ENCODE data around the genes HYI and KDM4A.

- PRO-cap: no peak
- RAMPAGE, long total RNA, 2 experiments: no peak in any of the 2 experiments
These were observed 4.4 kb downstream of the TMEM125 start for GRCh38 chr1:43274149-43274678.

GRCh38 chr1:43302589-43303115, 1.9 kb downstream of the TIE1 start:
- PRO-cap: no peak
- RAMPAGE, long total RNA, 2 experiments: no peak in any of the 2 experiments

- PRO-cap: bidirectional peak, plus-strand start at chr1:43454056, minus-strand start at chr1:43453909
- RAMPAGE, long total RNA, 2 experiments: no peak in any of the 2 experiments
These were observed at the start of gene HYI for GRCh38 chr1:43453721-43454227. Gene HYI, minus strand, starts transcription at chr1:43453931.

GRCh38 chr1:43512152-43512550, 18.5 kb upstream of the PTPRF start:
- PRO-cap: no peak
- RAMPAGE, long total RNA, 2 experiments: no peak in any of the 2 experiments

DNA sequence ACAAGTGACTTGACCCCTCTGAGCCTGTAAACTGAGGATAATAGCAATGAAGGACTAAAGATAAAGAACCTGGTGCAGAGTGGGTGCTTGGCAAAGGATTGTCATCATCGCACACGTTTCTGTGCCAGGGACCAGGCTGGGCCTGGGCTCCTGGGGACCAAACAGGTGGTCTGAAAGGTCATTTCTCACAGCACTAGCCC, 21.6 kb downstream of the PTPRF start:
- PRO-cap: no peak
- RAMPAGE, long total RNA, 2 experiments: no peak in any of the 2 experiments

- PRO-cap: no peak
- RAMPAGE, long total RNA, 2 experiments: start-site peak on the plus strand in 1 of 2 experiments, at chr1:43611835-43611938 at its widest, 14 reads per replicate
These were observed 38.1 kb upstream of the KDM4A start for GRCh38 chr1:43611736-43612279.

DNA sequence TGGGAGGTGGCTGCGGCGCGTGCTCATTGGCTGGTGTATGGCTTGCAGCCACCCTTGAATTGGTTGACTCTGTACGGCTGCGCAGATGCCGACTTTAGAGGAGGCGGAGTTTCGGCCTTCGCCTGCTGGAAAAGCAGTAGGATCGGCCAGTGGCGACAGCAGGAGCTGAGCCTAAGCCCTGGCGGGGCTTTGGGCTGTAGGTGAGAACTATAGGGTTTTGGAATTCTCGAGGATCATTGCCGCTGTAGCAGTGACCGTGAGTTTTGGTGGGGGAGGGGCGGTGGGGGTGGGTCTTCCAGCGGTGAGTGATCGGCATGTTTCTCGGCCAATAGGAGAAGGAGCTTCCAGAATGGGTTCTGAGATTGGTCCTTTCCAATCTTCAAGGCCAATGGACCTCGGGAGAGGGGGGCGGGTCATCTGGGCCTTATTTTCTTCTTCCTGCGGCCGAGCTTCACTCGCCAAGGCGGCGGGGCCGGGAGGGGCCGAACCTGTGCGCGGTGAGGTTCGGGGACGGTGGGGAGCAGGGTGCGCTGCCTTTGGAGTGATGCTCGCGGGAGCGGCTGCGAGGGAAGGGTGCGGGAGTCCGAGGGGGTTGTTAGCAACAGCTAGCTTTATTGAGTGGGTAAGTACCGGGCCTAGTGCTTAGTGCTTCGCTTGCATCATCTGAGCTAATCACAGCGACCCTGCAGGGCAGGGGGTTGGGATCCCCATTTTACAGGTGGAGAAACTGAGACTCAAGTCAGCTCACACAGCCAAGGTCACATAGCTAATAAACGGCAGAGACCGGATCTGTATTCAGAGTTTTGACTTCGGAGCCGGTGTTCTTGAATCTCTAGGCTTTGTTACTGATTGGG, at the start of gene KDM4A:
KDM4A (plus strand) TSS at position 97 of the 854 bp plus-strand sequence.
- PRO-cap: bidirectional peak, plus-strand start at position 97 of the sequence, minus-strand start outside the sequence; unidirectional peak, plus-strand start at position 427 of the sequence; unidirectional peak, plus-strand start at position 454 of the sequence
- RAMPAGE, long total RNA, 2 experiments: start-site peak on the plus strand in 2 of 2 experiments, centred at positions 99 to 431 of the sequence, 21 to 309 reads per replicate

GRCh38 chr1:43990289-43991180, 864 bp upstream of the CCDC24 start:
- PRO-cap: no peak
- RAMPAGE, long total RNA, 2 experiments: no peak in any of the 2 experiments

DNA sequence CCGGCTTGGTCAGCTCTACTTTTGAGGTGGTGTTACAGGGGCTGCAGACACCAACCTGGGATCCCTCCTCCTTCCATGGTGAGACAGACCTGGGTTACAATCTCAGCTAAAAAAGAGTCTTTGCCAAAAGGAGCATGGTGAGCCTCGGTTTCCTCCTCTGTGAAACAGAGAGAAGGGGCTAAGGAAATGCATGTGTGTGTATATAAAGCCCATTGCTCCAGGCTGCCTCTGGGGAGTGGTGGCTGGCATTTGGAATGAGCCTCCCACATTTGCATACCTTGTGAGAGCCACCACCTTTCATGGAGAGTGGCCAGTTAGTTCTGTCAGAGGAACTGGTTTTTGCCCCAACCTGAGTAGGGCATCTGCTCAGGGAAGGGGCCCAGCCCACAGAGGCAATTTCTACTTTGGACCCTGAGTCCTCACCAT, 772 bp upstream of the SLC6A9 start:
- PRO-cap: no peak
- RAMPAGE, long total RNA, 2 experiments: no peak in any of the 2 experiments

- PRO-cap: no peak
- RAMPAGE, long total RNA, 2 experiments: no peak in any of the 2 experiments
These were observed 36.4 kb upstream of the SLC6A9 start for GRCh38 chr1:44067433-44068368.

DNA sequence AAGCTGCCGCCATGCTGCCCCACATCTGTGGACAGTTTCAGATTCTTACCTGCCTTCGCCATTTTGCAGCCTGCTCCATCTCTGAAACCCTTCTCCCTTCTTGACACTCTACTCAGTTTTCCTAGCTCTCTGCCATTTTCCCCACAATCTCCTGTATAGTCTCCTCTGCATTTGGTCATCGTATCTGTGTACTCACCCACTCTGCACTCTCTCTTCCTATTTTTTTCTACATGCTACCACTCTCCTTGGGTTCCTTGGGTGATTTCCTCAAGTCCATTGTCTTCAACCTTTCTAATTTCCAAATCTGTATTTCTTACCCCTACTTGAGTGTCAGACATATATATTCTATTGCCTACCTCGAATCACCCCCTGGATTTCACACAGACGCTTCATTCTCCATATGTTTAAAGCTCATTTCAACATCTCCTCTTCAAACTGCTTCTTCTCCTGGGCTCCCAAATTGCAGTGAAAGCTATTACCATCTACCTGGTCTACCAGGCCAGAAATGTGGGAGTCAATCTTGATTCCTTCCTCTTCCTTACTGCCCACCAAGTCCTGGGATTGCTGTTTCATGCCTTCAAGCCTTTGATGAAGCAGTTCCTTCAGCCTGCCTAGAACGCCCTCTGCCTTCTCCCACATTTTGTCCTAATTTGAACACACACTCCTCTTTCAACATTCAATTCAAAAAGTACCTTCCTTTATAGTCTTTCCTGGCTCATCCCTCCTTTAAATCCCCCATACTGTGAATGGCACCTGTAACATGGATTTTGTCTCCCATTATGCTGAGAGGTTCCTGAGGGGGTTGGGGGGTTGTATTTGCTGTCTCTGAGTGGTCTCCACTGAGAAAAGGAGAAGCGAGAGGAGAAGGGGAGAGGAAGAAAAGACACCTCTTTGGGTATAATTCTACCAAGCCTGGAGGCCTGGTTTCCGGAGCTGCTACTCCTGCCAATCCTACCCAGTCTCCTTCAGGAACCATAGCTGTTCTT, 42.3 kb downstream of the DMAP1 start:
- PRO-cap: no peak
- RAMPAGE, long total RNA, 2 experiments: no peak in any of the 2 experiments

- PRO-cap: no peak
- RAMPAGE, long total RNA, 2 experiments: no peak in any of the 2 experiments
These were observed 102.4 kb downstream of the RNF220 start for GRCh38 chr1:44507203-44508165.

DNA sequence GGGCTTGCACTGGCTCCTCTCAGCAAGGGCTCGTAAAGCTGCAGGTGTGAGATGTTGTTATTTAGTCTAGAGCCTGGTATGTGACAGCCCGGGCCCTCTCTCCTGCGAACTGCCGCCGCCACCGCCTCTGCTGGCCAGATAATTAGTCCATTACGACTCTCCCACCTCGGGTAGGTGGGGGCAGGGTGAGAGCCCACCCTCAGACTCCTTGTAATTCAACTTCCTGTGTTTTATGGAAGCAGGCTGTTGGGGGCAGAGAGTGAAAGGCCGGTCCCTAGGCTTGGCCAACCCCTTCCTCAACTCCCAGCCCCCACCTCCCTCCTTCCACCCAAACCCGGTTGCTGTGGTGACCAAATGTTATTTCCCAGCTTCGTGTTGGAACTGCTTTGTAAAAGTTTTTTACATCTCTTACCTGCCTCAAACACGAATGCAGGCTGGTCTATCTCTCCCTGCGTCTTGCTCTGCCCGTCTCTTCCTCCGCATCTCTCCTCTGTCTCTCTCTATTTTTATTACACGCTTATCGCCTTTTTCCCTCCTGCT, 119.2 kb downstream of the RNF220 start:
- PRO-cap: no peak
- RAMPAGE, long total RNA, 2 experiments: no peak in any of the 2 experiments

- PRO-cap: no peak
- RAMPAGE, long total RNA, 2 experiments: no peak in any of the 2 experiments
These were observed 43.0 kb downstream of the TMEM53 start for GRCh38 chr1:44631050-44631811.

DNA sequence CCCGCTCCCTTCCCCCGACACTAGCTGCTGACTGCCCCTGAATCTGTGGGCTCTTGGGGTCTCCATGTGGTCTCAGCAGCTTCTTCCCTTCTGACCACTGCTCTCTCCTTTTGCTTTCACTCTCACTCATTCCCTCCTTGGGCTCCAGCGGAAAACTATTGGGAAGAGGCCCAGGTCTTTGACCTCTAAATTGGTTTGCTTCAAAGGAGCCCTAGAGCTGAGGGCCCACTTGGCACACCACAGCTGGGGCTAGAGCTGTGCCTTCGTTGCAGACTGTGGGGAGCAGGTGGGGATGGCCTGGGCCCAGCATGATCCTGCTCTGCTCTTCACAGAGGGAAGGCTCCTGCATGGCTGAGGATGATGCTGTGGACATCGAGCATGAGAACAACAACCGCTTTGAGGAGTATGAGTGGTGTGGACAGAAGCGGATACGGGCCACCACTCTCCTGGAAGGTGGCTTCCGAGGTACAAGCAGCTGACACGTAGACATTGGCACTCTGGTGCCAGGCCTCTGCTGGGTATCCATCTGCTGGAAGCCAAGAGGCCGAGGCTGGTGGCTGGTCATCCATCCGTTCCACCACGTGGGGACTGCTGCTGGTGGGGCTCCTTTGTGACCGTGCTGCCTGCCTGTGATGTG, 38.5 kb downstream of the TMEM53 start:
- PRO-cap: no peak
- RAMPAGE, long total RNA, 2 experiments: no peak in any of the 2 experiments

DNA sequence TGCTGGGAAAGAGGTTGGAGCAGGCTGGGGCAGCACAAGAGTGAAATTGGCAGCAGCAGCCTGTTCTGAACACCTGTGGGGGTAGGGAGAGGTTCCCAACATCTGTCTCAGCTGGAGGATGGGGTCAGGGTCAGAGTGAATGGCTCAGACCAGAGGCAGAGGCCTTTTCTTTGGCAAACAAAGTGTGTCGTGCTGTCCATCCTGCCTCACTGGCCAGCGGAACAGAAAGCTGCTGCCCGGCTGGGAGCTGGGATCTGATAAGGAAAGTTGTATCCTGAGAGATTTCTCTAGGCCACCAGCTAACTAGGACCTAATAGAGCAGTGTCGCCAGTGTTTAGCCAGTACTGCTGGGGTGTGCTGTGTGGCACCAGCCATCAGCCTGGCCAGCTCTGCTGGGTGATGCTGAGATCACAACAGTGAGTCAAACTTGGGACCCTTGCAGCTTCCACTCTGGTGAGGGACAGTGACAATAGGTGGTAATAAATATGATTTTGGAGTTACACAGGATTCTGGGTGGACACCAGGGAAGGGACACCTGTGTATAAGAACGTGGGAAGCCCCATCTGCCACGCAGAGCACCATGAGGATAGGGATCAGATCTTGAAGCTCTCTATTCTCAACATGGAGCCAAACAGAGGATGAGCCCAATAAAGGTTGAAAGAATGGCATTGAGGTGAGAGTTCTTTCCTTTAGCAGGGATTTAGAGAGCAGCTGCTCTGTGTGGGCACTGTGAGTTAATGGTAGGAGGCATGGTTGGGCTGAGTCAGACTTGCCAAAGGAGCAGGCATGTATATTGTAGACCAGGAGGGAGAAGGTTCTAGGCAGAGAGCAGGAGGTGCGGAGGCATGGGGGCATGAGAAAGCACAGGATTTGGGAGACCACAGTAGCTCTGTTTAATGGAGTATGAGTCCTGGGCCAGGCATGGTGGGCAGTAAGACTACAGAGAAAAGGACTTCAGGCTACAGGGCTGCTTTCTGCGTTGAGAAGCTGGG, 32.3 kb downstream of the TMEM53 start:
- PRO-cap: no peak
- RAMPAGE, long total RNA, 2 experiments: start-site peak on the plus strand in 1 of 2 experiments, centred at position 595 of the sequence, 7 reads per replicate

- PRO-cap: no peak
- RAMPAGE, long total RNA, 2 experiments: no peak in any of the 2 experiments
These were observed 23.5 kb downstream of the TMEM53 start for GRCh38 chr1:44650210-44651750.

- PRO-cap: no peak
- RAMPAGE, long total RNA, 2 experiments: no peak in any of the 2 experiments
These were observed 59.9 kb upstream of the ZSWIM5 start for GRCh38 chr1:45266129-45266828.

GRCh38 chr1:45398802-45399015, 58.7 kb downstream of the TOE1 start:
- PRO-cap: no peak
- RAMPAGE, long total RNA, 2 experiments: no peak in any of the 2 experiments

- PRO-cap: no peak
- RAMPAGE, long total RNA, 2 experiments: no peak in any of the 2 experiments
These were observed 10.7 kb downstream of the PRDX1 start for GRCh38 chr1:45510891-45511572.